Duodenum (tissue), 1 donor: ENCODE measurements around the gene TPST2.

DNA sequence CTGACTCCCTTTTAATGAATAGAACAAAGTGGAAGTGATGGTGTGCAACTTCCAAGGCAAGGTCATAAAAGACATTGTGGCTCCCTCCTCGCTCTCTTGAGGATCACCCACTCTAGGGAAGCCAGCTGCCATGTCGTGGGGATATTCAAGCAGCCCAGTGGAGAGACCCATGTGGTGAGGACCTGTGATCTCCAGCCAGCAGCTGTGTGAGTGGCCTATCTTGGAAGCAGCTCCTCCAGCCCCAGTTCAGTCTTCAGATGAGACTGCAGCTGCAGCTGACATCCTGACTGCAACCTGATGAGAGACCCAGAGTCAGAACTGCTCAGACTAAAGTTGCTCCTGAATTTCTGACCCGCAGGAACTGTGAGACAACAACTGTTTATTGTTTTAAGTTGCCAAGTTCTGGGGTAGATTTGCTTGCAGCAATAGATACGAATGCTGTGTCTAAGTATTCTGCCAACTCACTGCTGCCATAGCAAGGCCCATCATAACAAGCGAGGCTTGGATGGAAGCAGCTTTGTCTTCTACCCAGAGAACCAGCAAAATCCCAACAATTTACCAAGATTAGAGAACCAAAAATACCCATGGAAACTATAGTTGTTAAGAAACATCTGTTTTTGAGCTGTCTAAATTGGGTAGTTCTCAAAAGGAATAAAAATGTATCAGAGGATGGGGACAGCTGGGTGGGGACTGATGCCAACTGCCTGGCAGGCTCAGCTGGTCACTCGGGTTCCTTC lies 86.2 kb upstream of the GRK3 start:
- PRO-cap: no peak

DNA sequence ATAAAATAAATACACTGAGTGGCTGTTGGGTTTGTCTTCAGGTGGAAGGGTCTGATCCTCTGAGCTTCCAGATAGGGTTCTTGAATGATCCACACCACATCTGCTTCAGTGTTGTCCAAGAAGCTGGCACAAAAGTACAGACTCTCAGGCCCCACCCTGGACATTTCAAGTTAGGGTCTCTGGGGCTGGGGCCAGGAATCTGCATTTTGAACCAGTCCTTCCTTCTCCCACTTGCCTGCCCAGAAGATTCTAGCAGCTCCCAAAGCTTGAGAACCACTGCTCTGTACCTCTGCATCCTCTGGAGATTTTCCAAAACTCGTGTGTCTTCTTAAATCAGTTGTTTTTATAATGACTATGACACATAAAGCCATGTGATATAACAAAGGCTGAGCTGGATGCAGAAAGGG lies 37.6 kb upstream of the GRK3 start:
- PRO-cap: no peak

DNA sequence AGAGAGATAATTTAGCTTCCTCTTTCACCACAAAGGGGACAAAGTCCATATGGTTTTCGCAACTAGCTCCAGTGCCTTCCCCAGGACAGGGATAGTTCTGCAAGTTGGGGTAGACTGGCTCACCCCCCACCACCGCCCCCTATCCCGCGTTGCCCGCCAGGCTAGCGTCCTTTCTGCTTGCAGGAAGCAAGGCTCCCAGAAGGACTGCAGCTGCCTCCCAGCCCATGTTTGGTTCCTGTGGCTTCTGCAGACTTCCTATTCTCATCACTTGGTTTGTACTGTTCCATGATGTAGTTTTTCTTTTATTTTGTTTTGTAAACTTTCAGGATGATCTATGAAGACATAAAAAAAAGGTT lies 75.6 kb upstream of the MYO18B start:
- PRO-cap: no peak

DNA sequence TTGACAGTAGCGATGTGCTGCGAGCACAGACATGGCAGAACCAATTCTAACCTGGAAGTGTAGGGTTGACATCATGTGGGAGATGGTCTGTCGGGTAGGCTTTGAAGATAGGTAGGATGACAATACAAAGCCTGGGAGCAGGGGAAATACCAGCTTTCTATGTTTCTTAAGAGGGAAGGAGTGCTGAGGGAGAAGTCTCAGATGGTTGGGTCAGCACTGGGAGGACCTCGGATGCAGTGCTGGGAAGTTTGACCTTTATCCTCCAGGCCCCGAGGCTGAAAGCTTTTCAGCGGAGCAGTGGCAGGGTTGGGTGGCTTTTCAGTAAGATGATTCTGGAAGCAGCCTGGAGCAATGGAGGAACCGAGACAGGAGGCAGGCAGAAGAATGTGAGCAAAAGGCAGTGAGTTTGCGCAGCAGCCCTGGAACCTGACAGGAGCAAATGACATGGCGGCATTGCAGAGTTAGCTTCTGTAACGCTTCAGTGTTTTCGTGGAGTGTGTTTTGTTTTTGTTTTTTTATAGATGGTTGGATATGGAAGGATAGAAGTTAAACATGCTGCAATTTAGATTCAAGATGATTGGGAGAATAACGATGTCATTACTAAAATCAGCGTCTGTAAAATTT lies 43.5 kb upstream of the MYO18B start:
- PRO-cap: no peak

DNA sequence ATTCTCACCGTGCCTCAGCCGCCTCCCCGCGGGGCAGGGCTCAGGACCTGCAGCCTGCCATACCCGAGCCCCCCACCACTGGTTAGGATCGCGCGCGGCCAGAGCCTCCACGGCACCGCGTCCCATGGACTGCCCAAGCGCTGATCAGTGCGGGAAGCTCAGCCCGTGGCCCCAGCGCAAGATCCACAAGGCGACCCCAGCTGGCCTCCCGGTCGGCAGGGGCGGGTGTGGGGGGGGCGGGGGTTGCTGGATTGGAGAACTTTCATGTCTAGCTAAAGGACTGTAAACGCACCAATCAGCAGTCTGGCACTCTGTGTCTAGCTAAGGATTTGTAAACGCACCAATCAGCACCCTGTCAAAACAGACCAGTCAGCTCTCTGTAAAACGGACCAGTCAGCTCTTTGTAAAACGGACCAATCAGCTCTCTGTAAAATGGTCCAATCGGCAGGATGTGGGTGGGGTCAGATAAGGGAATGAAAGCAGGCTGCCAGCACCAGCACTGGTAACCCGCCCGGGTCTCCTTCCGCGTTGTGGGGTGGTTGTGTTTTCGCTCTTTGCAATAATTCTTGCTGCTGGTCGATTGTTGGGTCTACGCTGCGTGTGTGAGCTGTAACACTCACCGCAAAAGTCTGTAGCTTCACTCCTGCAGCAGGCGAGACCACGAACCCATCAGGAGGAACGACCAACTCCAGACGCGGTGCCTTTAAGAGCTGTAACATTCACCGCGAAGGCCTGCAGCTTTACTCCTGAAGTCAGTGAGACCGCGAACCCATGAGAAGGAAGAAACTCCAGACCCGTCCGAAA lies 11.2 kb downstream of the MYO18B start:
- PRO-cap: no peak

DNA sequence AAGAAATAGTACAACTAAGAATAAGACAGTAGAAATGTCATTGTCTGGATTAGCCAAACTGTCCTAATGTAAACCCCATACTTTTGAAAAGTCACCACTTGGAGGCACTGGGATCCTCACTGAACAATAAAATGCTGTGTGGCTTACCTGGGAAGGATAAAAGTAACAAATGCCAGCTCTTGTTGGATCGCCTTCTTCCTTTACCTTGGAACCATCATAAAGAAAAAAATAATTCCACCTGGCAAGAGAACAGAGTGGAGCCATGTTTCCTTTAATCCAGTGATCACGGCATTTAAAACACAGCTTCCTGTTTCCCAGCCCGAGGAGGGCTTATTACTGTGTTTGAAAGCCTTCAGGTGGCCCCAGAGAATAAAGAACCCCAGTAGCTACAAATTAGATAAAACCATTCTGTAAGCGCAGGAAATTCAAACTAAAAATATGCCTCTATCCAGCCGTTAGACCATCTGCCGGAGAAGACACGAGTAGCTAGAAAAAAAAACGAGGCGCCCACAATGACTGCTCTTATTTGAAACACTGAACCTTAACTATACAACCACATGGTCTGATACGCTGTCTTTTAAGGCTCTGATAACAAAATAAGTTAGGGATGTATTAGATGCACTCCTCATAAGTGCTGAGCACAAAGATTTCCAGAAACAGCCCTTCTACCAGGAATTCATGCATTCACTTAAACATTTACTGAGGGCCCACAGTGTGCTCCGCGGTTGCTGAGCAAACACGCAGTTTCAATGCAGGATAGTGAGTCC lies 4.3 kb downstream of the HPS4 start:
- PRO-cap: no peak

DNA sequence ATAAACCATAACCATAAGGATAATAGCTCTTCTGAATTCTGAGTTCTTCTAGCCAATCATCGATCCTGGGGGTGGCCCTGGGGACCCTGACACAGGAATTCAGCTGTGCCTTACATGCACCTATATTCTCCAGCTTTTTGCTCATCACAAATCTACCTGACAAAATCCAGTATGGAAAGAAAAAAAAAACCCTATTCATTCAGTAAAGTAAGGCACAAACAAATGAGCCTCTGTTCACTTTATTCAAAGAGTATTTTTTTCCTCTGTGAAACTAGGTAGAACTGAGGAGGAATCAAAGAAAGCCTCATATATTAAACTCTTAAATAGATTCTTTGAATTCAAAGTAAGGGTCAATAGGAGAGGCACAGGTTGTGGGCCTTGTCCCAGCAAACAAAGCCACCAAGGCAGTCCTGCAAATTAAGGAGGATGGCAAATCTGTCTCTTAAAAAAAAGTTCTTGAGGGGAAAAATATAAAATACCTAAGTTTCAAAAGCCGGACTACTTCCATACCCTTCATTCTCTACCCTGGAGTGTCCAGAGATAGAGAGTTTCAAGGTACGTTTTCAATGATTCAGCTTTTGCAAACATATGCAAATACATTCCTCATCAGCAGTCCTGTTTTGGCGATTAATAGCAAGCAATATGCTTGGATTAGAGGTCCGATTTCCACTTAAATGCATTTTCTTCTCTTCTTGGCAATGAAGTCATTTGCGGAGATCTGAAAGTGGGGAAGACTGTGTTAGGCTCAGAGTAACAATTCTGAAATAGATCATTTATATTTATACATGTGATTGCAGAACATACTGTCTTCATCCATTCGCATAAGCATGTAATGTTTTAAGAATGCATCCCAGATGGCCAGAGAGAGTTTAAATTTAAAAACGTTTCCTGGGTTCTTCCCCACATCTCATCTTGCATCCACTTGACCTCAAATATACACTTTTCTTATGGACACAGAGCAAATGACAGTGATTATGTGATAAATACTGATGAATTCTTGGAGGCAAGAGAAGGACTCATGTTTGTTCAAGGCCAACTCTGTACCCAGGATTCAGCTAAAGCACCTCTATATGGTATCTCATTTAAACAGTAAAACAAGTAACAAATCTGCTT lies 13.6 kb upstream of the TFIP11 start:
- PRO-cap: no peak

GRCh38 chr22:26534105-26534870 lies 22.0 kb upstream of the TFIP11 start:
- PRO-cap: no peak

DNA sequence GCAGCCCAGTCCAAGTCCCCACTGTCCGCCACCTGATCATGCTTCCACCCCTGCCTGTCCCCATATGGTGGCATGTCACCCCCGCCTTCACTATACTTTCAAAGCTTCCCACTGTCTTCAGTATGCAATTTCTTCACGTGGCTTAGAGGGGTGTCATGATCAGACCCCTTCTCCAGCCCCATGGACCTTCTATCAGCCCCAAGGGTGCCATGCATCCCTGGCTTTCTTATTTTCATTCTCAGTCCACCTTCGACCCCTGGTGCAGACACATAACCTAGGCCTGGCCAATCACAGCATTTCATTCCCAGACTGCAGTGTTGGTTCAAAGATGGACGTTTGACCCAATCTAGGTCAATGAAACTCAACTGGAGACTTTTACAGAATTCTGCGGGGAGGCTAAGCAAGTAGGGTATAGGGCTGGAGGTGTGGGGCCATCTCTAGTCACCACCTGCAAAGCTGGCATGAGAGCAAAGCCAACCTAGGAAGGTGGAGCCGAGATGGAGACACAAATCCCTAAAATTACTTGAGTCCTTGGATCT lies 18.0 kb downstream of the TPST2 start:
- PRO-cap: no peak

DNA sequence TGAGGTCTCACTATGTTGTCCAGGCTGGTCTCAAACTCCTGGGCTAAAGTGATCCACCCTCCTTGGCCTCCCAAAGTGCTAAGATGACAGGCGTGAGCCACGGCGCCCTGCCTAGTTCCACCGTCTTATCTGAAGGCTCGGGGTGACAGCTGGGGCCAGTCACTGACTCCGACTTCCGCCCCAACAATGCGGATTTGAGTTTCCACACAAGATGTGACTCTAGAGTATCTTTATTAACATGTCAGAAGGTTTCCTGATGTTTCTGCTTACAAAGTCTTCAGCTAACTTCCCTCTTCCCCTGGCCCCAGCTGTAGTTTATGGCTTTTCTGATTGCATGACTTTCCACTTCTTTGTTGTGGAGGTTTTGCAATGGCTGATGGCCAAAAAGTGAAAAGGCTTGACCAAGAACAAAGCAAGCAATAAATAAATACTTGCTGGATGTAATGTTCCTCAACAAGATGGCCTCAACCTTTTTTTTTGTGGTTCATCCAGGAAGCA lies 16.7 kb downstream of the TPST2 start:
- PRO-cap: unidirectional peak, minus-strand start at position 131 of the sequence

- PRO-cap: no peak
Measured at GRCh38 chr22:26584988-26585493, 4.9 kb downstream of the TPST2 start.

DNA sequence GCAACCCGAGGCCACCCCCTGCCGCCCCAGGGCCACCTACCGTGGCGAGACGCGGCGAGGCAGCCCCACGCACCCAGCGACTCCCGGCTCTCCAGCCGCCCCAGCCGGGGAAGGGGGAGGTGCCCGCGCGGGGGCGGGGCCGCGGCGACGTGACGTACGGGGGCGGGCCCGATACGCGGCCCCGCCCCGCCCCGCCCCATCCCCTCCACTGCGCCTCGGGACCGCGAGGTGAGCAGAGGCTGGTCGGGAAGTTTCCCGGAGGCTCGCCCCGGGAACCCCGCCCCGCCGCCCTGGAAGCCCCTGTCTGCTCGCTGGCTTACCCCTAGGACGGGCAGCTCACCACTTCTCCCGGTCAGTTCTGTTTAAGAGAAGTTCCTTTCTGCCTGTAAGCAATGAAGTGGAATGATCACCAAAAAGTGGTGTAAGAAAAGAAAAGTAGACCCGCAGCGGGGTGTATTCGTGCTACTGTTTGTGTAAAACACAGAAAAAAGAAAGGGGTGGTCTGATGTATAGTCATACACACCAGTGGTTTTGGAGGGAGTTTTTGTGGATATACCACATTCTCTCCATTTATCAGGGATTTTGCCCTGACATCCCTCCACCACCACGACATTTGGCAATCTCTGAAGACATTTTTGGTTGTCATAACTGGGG lies at the start of gene TPST2:
Gene TPST2, minus strand, starts transcription at position 120 of the 654 bp plus-strand sequence.
- PRO-cap: bidirectional peak, plus-strand start at position 235 of the sequence, minus-strand start at position 91 of the sequence

DNA sequence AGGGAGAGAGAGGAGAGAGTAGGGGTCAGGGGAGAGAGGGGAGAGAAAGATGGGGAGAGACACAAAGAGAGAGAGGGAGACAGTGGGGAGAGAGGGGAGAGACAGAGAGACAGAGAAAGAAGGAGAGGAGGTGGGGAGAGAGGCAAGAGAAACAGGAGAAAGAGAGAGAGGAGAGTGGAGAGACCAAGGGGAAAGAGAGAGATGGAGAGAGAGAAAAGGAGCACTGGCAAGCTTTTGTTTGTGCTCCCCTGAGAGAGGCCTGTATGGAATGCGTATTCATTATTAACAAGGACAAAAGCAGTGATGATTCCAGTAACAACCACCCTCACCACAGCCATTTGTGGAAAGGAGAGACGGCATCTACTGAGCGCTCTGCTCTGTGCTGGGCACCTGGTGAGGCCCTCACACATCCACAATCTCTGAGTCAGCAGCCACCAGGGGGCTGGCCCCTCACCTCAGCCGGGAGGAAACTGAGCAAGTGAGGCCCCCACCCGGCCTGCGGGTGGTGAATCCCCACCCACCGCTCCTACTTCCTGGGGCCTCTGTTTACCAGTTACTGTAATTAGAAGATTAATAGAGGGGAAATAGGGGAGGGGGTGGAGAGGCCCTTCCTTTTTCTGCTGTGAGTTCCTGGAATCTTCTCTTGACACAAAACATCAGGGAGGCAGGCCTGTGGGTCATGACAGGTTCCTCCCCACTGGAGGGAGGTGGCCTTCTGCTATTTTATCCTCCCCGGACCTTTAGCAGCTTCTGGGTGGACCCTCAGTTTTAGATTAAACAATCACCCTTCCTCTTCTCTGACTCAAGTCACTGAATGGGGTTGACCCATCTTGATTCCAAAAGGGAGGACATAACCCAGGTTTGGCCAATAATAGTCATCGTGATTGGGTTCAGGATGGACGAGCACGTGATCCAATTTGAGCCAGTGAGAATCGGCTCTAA lies 21.1 kb downstream of the CRYBA4 start:
- PRO-cap: unidirectional peak, minus-strand start at position 418 of the sequence

DNA sequence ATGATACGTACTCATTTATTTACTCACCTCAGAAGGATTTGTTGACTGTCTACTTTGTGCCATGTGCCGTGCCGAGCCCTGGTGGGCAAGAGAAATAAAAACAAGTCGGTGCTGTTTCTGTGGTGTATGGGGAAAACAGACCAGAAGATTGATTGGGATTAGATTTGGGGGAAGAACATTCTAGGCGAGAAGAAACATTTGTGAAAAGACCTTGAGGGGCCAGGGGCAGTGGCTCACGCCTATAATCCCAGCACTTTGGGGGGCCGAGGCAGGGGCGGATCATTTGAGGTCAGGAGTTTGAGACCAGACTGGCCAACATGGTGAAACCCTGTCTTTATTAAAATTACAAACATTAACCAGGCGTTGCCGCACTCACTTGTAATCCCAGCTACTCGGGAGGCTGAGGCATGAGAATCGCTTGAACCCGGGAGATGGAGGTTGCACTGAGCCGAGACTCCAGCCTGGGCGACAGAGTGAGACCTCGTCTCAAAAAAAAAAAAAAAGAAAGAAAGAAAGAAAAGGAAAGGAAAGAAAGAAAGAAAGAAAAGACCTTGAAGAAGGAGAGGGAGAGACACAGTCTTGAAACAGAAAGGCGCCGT lies 120.7 kb downstream of the CRYBA4 start:
- PRO-cap: no peak

DNA sequence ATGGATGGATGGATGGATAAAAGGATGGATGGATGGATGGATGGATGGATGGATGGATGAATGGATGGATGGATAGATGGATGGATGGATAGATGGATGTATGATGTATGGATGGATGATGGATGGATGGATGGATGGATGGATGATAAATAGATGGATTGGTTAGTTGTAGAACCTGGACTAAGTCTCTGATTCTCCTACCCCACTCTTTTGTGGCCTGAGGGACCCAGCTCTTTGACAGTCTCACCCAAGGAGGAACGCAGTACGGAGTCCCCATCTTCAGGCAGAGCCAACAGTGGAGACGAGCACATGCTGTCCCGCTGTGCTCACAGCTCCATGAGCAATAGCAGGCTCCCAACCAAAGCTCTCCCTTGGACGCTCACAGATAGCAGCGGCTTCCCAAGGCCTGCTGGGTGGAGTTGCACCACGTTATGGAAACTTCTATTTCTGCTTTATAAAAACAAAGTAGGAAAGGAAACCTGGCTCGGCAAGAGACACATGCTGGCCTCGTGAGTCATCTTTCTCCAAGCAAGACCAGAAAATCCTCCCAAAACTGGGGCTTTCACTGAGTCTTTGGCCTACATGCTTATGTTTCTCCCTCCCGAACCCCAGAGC lies 483.7 kb downstream of the CRYBA4 start:
- PRO-cap: no peak

GRCh38 chr22:27476578-27477165 lies 324.9 kb downstream of the MN1 start:
- PRO-cap: no peak

GRCh38 chr22:27488751-27489565 lies 312.6 kb downstream of the MN1 start:
- PRO-cap: no peak

DNA sequence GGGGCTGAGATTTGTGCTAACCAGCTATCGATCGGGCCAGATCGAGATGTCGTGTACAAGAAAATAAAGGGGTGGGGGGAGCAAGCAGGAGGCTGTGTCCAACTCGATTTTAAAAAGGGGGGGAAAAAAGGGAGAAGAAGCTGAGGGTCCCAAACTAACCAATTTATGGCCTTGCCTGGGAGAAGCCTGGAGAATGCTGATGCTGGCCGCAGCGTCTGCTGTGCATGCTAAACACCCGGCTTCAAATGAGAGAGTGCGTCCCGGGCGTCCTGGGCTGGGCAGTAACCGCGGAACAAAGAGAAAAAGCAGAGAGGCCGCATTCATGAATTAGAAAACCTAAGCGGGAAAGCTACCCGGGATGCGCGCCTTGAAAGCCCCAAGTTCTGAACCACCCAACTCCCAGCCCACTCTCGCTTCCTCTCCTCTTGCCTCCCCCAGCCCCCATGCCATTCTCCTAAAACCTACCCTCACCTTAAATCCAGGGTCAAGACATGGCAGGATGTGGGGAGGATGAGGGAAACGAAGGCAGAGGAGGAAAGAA lies 6.5 kb downstream of the MN1 start:
- PRO-cap: no peak

DNA sequence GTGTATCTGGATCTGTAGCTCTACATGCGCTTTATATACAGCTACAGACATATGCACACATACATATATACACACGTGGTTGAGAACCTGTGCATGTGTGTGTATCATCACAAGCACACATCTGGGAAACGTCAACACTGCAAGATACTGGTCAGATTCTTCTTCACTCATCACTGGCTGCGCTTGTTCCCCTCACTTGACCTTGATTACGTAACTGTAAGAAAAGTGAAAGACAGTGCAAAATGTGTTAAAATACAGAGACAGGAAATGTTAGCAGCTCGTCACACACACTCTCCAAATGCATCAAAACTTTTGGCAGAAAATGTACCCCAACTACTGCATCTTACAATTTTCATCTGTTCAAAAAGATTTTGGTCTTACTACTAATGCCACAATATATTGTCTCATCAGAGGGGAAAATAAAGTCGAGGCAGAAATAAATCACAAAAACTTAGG lies 51.9 kb upstream of the MN1 start:
- PRO-cap: no peak

GRCh38 chr22:27959209-27959971 lies 40.3 kb upstream of the PITPNB start:
- PRO-cap: no peak